ENCODE data around the gene PFKM.

GRCh38 chr12:47903153-47903565, 1.6 kb downstream of the VDR start:
- PRO-cap, result no peak

DNA sequence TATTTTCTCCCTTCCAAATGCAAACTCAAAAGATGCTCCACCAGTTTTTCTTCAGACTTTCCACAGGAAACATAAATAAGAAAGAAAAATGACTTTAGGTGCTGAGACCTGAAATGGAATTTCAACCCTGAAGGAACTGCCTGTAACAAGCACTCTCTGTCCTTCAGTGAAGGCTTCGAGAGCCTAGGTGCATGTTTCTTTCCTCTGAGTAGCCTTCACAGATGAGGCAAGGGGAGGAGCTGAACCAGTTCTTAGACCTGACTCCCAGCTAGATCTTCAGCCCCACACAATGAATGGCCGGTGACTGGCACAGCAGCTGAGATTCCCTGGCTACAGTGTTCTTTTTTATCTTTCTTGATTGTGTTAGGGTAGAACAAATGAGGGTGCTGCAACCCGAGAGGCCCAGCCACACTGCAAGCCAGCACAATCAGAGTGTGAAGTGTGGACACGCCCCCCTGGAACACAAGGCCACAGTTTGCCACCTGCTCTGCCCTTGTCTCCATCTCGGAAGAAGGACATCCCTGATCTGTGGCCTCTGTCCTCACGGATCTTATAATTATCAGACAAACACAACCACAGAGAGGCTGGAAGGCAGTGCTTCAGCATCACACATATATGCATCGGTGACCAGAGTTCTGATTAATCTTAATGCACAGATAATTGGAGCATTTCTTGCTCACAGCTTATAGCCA, 19.1 kb upstream of the COL2A1 start:
- PRO-cap, result no peak

DNA sequence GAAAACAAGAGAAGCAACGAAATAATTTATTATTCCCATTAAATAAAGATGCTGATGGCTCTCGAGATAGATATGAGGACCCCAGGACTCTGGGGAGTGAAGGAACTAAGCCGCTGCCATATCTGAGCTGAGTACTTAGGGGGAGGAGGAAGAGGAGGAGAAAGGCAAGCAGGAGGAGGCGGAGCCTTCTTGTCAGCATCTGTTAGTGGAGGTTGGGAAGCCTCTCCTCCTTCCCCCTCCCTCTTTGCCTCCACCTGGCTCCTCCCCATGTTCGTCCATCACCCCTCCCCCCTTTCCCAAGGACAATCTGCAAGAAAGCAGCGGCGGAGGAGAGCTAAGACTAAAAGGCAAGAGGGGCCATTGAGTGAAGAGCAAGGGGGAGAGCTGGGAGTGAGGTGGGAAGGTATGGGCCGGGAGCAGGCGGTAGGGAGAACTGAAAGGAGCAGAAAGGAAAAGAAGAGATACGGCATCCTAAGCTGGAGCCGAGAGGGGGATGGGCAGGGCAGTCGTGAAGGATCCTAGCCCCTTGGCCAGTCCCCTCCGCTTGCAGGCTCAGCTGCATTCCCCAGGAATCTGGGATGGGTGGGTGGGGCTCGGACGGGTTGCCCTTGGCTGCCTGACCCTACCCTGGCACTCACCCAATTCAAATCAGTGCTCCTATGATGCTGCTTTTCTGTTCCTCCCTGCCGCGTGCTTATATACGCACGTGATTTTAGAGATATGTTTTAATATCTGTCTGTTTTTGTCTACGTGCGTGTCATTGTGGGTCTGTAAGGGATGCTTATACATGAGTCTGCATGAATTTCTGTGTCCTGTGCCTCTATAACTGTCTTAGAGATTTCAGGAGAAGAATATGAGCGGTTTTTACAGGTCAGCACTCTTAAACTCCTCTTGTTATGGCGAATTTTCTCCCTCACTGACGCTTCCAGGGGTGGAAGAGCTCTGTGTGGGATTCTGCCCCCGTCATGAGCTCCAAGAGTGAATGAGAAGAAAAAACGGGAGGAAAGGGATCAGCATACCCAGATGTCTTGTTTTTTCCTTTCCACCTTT, at the start of gene PFKM:
PFKM (plus strand) TSS at position 305 of the 1,050 bp plus-strand sequence.
- PRO-cap, result bidirectional peak, plus-strand start at position 676 of the sequence, minus-strand start at position 645 of the sequence

DNA sequence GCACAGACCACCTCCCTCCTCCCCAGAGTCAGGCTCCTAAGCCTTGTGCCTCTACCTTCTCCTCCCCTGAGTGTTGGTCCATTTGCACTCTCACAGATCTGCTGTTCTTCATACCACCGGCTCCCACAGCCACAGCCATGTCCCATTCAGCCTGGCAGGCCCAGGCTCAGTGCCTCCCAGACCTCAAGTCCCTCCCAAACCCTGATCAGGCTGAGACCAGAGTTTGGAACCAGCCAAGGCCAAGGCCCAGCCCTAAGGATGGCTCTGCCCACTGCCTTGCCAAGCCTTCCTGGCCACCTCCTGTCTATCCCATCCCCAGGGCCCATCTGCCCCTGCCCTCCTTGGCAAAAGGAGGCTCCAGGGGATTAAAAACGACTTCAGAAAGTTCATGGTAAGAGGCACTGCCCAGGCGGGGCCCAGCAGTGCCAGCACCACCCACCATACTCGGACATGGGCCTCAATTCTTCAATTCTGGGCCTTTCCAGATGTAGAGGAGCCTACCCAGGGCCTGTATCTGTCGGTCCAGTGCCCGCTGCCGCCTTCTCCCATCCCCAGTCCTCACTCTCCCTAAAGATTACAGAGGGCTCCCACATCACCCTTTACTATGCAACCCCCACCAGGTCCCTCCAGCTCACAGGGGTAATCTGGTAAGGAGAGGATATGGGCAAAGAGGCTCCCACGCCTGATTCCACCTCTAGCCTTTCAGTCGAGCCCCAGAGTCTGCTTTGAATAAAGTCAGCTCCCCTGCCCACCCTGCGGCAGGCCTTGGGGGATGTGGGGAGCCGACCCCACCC, 1.0 kb downstream of the ADCY6 start:
- PRO-cap, result no peak

DNA sequence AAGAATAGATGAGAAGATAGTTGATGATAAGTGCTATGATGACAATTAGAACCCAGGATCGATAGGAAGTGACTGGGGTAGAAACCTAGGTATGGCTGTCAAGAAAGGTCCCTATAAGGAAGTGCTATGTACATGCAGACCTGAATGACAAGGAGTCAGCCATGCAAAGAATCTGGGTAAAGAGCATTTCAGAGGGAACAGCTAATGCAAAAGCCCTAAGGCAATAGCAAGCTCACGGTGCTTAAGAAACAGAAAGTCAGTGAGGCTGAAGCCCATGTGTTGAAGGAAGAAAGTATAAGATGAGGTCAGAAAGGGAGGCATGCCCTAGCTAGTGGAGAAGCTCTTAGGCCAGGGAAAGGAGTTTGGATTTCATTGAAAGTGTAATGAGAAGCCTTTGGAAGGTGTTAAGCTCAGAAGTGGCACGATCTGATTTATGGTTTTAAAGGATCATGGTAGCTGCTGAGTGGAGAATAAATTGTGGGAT, 6.0 kb upstream of the ADCY6 start:
- PRO-cap, result no peak

- PRO-cap, result no peak
Observed at GRCh38 chr12:48813416-48813970, 4.8 kb upstream of the CACNB3 start.

- PRO-cap, result no peak
Observed at GRCh38 chr12:48956175-48957240, 779 bp downstream of the ARF3 start.

DNA sequence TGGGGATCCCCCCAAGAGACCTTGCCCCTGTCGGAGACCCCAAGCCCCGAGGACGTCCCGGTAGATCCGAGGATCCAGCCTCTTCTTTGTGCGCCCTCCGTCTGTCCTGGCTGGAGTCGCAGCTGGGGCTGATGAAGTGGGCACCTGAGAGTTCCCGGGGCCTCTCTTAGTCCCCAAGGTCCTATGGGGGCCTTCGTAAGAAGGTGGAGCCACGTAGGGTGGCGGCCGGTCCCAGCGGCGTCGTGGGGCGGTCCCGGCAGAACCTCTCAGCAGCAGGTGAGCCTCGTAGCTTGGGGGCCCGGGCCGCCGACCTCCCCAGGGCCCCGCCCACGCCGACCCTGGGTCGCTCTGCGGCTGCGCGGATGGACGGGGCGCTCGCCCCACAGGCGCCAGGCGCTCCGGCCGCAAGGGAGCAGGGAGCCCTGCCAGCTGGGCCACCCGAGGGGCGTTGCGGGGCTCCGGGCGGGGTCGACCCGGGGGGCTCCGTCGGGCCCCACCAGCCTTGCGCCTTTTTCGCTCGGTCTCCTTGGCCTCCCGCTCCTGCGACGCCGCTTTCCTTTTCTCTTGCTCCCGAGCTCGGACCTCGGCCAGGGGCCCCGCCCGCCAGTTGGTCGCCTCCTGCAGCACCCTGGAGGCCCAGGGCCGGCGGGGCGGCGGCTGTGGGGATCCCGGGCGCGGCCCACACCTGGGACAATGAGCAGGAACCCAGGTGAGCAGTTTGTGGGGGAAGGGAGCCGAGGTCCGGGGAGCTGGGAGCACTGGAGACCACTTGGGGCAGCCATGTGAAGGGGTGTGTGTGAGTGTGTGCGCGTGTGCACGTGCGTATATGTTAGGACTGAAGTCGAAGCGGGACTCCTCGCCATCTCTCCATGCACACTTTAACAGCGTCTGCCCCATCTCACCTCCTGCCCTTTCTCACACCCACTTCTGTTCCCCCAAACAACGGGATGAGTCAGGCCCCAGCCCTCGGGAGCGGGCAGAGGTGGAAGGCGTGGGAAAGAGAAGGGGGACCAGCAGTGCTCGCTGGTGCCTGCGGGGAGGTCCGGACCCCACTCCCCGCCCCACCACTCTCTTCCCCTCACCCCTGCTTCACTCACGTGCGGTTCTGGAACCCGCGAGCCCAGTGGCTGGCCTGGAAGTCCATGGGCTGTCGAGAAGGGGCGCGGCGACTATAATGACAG, 803 bp downstream of the DDN start:
- PRO-cap, result no peak

DNA sequence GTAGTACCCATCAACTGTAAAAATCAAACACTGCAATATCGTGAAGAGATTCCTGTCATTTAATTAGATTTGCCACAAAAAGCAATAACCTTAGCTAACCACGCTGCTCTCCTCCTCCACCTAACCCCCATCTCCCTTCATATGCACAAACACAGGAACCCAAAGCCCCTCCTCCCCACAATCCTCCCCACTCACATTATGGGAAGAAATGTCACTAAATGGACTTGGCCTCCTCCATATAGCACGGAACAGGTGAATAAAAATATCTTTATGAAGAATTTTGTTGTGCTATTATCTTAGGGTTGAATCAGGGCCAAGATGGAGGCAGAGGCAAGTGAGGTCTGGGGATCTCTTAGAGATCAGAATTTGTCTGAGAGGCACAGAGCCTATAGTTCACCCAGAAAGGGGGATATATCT, 3.1 kb upstream of the DDN start:
- PRO-cap, result no peak

DNA sequence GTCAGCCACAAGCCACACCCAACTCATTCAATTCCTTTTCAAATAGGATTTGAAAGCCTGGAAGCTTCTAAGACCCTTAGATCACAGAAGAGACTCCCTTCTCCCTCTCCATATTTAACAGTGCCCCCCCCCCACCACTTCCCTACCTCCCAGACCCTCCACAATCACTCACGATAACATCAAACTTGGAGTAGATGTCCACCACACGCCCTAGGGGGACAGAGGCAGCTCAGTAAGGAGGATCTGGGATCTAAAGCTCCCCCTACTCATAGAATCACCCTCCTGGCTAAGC, 4.2 kb upstream of the DDN start:
- PRO-cap, result no peak

DNA sequence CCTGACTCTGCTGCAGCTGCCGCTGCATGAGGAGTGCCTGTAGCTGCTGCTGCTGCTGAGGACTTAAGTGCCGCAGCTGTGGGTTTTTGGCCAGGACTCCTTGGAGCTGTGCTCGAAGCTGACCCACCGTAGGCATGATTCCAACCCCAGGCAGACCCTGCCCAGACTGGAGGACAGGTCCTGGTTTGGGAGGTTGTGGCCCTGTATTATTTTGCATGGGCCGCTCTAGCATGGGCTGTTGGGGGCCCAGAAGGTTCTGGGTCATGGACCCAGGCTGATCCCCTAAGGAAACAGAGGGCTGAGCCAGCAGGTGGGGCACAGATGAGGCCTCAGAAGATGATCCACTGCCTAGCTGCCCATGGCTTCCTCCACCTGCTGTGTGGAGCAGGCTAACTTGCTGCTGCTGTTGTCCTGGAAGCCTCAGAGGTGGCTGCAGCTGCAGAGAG, 13.4 kb upstream of the PRKAG1 start:
- PRO-cap, result no peak

DNA sequence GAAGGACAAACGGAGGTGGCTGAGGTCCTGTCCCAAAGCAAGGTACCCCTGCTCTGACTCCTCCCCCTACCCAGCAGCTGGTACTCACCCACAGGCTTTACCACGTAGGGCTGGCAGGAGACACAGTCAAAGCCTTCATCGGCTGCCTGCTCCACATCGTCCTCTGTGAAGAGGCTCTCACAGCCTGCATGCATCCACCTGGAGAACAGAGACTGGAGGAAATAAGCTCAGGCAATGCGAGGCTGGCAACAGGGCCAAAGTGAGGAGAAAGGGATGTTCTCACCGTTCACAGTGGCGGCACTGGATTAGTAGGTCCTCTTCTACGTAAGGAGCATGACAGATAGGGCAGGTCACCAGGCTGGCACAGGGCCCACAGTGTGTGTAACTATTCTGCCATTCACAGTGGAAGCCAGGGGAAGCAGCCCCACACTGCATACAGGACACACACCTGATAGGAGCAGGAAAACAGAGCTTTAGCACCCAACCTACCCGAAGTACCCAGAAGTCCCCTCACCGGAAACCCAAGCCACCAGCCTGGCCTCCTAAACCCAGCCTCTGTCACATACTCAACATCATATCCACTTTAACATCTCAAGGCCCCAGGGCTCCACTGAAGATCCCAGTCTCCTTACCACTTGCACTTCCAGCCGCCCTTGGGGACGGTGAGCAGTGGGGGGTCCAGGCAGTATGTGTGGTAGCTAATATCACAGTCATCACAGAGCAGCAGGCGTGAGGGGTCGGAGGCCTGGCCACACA, 14.4 kb downstream of the KMT2D start:
- PRO-cap, result no peak

DNA sequence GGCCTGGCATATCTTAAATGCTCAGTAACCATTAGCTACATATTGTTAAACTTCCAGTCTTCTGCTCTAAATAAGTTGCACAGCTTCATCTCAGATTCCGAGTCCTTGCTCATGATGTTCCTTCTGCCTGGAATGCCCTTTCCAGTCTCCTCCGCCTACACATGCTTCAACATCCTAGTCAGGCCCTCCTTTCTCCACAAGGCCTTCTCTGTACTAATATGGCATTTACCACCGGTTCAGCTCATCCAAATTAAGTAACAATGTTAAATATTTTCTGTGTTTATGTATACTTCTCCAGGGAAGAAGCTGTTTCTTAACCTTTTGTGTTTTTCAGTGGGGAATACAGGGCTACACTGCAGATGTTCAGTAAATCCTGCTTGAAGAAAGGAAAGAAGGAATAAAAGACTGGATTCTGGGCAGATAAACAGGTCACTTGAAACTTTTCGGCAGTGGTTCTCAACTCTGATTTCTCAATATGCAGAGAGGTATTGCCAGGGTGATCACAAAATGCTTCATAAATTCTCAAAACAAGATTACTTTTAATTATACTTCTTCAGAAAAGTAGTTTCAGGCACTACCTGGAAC, 8.4 kb downstream of the DHH start:
- PRO-cap, result no peak

GRCh38 chr12:49088003-49088633, 6.5 kb downstream of the DHH start:
- PRO-cap, result no peak

- PRO-cap, result no peak
Observed at GRCh38 chr12:49089777-49090723, 4.6 kb downstream of the DHH start.

DNA sequence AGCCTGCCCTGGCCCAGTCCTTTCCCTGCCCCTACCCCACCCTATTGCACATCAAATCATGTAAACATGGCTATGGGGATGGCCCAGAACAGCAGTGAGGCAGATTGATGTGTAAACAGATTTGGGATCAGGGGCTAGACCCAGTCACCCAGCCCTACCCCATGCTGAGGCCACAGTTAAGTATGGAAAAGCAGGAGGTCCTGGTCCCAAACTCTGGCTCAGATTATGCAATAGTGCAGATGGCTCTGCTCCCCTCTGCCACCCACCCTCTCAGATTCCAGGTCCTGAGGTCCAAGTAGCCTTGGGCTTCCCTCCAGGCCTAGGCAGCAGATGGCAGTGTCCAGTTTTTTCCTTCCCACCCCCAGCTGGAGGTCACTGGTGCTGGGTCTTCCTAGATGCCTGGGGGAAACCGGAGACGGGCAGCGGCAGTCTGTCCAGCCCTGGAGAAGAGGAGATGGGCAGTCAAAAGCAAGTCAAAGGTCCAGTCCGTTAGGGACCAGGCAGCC, 2.8 kb upstream of the DHH start:
- PRO-cap, result no peak

DNA sequence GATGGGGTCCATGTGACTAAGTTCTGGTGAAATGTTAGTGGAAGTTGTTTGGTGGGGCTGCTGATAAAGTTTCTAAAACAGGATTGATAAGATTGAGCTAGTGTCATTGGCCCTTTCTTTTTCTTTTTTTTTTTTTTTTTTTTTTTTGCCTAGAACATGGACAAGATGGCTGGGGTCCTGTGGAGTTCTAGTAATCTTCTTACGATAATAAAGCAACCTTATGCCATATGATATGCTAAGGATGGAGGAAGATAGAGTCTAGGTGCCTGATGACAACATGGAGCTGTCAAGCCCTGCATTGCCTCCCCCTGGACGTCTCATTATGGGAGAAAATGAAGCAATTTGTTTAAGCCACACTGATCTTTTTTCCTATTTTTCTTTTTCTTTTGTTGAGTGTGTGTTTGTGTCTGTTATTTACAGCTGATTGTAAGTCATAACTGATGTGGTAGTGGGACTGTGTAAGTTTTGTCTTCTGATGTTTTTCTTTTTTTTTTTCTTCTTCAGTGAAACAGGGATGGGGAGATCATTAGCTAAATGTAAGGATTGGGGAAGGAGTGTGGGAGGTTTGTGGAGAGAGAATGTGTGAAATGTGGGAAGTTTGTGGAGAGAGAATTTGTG, 16.4 kb upstream of the TUBA1B start:
- PRO-cap, result no peak

DNA sequence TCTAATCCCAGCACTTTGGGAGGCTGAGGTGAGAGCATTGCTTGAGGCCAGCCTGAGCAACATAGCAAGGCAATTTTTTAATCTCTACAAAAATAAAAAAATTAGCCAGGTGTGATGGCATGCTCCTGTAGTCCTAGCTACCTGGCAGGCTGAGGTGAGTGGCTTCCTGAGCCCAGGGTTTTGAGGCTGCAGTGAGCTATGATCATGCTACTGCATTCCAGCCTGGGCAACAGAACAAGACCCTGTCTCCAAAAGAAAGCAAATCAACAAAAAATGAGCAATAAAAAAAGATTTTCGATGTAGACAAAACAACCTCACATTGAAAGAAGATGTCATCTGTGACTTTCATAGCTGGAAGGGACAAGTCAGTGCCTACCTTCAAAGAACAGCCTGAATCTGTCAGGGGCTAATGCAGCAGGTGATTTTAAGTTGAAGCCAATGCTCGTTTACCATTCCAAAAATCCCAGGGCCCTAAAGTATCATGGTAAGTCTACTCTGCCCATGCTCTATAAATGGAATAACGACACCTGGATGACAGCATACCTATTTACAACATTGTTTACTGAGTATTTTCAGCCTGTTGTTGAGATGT, 20.1 kb upstream of the TUBA1B start:
- PRO-cap, result no peak

DNA sequence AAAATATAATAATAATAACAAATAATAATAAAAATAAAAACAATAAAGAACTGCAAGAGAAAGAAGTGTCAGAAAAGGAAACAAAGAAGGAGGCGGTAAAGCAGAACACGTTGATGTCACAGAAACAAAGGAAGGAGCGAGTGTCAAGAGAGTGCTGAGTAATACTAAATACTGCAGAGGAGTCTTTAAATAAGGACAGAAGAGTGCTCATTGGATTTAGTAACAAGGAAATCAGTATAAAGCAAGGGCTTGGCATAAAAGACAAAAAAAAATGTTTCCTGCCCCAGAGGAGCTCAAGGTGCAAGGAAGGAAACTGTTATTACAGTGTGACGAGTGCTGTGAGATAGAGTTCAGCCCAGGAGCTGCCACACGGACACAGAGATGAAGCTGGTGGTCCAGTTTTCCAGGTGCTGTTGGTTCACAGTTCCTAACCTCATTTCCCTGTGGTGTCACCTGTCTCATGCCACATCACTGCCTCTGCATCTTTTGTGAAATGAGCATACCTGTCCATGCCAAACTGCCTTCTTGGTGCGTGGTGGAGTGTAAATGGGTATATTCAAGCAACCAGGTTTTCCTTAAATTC, 8.4 kb upstream of the TUBA1A start:
- PRO-cap, result no peak

- PRO-cap, result no peak
Observed at GRCh38 chr12:49273671-49274350, 8.9 kb downstream of the TUBA1C start.

All from SP-49 (cell line).